WTC11 (cell line): ENCODE measurements around a stretch of chr16.

DNA sequence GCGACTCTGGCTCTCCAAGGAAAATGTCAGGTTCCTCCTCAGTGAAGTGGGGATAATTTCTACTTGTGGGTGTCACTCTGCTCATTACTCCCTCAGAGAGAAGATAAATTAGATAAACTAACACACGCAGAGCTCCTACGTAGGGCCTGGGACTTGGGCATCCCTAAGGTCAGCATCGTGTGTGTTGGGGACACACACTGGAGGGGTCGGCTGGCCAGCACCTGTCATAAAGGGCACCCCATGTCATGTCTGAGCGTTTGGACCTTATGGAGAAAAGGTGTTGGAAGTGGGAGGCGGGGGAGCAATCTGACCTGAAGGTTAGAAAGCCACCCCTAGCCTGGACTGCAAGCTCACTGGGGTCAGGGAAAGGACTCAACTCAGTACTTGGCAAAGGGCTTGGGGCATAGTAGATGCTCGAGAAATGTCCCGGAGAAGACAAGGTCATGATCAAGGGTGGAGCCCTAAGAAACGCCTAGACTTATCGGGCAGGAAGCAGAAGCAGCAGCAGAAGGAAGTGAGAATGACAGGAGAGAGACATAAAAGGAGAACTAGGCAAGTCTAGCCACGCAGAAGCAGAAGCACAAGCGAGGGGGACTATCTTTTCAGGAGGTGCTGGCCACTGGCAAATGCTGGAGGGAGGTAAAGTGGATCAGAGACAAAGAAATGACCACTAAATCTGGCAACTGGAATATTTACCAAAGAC, 10.3 kb downstream of the COTL1 start:
- PRO-cap: no peak

- PRO-cap: no peak
Measured at GRCh38 chr16:84742433-84743179, 42.8 kb downstream of the USP10 start.

DNA sequence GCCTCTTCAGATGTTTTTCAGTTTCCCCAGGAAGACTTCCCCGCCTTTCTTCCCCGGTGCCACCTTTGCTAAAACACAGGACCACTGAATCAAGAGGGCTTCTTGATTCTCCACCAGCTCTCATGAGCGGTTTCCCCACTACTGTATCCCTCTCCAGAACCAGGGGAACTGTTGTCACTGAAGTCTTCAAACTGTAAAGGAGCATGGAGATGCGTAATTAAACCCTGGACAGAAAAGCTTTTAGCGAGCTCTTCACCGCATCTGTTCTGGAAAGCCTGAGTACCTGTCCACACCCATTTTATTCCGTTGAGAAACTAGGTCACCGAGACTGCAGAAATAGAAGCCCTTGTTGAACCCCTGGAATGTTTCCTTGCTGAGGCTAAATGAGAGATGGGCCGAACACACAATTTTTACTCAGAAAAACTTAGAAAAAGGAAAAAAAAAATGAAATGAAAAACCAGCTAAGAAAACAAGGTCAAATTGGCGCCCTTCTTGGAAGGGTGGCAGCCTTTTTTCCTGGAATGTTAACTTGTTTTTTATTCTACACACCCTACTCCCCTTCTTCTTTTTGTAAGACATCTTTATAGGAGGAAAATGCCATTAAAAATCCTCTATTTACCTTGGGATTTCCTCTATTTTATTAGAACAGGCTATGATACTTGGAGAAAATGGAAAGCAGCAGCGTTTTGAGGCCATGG, 52.7 kb upstream of the CRISPLD2 start:
- PRO-cap: no peak

DNA sequence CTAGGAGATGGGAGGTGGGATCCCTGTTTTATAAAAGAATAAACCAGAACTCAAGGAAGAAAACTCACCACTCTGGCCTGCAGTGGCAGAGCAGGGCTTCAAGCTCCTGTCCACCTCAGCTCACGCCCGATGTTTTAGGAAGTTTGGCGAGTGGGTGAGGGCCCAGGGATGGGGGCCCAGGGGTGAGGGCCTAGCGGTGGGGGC, 43.8 kb upstream of the CRISPLD2 start:
- PRO-cap: no peak

GRCh38 chr16:84893712-84894345, 74.0 kb downstream of the CRISPLD2 start:
- PRO-cap: no peak

DNA sequence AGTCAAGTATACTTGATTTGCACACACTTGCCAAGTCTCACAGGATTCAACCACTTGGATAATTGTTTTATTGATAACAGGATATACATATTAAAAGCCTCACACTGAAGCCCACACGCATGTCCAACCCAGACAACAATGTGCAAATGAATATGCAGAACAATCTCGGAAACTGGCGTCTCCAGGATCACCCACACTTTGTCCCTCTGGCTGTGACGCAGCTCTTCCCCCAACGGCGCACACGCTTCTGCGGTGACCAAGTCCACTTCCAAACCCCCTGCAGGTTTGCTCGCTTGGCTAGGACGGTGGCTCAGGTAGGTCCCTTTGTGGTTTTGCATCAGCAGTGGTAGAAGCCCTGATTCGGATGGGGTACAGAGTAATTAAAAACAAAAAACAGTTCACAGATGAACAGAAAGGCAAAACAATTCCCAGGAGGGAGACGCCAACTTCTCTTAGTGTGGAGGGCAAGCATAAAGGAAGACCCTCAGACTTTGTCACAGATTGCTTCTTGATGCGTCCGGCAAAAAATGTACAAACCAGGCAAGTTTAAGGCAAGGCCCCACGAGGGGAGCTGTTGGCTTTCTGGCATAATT, 36.7 kb downstream of the ZDHHC7 start:
- PRO-cap: no peak

GRCh38 chr16:84976247-84976856, 35.0 kb downstream of the ZDHHC7 start:
- PRO-cap: no peak

DNA sequence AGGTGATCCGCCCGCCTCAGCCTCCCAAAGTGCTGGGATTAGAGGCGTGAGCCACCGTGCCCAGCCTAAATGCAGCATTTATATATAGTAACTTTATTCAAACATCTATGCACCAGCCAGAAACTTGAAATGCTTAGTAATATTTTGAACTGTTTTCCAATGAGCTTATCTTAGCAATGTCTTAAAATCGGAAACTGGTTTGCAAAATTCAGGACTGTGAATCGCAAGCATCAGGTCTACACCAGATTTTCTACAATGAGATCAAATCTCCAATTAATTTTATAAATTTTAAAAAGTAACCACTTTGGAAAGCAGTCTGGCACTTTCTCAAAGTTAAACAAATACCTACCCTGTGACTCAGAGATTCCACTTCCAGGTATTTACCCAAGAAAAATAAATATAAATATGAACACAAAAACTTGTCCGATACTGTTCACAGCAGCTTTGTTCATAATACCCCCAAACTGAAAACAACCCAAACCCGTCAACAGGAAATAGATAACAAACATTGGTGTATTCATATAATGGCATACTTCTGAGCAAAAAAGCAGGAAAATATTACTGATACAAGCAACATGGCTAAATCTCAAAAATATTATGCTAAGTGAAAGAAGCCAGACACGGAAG, 12.2 kb downstream of the ZDHHC7 start:
- PRO-cap: no peak

- PRO-cap: no peak
Measured at GRCh38 chr16:85123746-85124403, 11.6 kb upstream of the CIBAR2 start.

DNA sequence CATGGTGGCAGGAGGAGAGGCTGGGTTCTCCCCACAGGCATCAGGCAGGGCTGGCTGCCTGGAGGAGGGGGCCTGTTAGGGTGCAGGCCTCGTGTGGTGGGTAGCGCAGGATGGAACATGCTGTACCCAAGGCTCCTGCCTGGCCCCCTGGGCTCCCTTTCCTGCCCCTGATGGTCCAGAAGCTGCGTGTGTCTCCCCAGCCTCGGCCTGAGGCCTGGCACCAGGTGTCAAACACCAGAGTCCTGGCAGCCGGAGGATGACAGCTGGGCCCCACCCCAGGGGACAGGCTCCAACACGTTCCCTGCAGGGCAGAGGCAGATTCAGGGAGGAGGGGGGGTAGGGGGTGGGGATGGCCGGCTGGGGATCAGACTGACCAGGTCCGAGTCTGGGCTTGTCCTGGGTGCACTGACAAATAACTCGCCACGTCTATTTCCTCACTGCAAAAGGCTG, 40.3 kb upstream of the CIBAR2 start:
- PRO-cap: no peak

GRCh38 chr16:85167514-85168037, 55.3 kb upstream of the CIBAR2 start:
- PRO-cap: no peak

DNA sequence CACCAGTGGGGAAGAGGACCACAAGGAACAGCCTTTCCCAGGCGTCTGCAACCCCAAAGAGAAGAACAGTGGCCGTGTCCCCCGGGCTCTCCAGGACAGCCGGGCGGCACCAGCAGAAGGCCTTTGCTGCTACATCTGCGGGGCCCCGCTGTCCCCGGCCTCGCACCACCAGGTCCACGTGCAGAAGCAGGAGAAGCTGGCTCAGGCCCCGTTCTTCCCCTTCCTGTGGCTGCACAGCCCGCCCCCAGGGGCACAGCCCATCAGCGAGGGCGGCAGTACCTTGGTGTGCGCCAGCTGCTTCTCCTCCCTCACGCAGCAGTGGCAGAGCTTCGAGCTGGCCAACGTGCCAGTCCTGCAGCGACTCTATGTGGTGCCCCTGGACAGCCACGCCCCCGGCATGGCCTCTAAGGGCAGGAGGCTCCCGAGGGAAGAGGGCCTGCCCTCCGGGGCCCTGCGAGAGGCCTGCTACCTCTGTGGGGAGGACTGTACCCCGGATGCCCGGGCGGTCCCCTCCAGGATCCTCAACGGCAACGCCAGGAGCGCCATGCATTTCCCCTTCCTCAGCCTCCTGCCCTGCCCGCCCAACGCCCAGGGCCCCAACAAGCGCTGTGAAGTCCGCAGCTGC, 58.3 kb upstream of the CIBAR2 start:
- PRO-cap: no peak

DNA sequence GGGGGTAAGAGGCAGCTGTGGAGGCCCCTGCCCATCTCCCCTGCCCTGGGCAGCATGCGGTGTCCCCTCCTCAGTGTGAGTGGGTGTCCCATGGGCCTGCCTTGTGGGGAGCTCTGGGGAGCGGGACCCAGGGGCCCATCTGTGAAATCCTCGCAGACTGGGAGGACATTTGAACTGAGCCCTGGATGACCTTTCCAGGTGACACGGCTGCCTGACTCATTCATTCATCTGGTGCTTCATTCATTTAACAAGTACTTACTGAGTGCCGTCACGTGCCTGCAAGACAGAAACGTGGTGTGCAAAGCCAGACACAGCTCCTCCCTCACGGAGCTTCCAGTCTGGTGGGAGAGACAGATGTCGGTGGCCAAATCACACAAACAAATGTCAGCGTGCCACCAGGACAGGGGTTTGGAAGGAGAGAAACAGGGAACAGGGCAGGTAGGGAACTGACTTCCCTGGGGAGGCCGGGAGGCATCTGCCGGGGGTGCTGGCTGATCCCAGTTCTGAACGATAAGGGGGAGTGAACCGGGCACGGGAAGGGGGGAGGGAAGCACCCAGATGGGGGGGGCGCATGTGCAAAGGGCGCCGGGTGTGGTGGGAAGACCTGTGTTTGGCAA, 93.5 kb upstream of the CIBAR2 start:
- PRO-cap: no peak

DNA sequence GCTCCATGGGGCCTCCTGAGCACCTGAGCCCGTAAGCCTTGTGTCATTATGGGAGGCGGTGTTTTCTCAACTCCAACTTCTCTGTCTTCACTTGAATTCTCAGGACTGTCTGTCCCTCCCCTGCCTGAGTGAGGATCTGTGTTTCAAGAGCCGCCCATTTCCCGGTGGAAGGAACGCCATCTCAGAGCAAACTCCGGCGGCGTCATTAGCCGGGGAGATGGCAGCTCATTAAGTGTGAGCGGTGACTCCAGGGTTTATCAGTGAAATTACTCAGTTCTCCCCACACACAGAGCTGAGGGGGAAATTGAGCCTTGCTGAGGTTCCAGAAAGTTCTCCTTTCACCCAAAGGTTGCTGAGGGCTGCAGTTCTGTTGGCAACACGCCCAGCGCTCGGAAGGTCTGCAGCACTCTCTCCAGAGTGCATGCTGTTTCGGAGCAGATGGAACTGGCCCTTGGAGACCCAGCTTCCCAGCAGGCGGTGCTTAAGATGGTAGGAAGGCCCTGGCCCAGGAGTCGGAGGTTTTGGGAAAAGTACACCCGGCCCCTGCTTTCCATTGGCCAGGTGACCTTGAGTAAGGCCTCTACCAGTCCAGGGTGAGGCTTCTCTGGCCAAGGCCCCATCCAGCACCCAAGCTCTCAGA, 167.5 kb upstream of the CIBAR2 start:
- PRO-cap: no peak

DNA sequence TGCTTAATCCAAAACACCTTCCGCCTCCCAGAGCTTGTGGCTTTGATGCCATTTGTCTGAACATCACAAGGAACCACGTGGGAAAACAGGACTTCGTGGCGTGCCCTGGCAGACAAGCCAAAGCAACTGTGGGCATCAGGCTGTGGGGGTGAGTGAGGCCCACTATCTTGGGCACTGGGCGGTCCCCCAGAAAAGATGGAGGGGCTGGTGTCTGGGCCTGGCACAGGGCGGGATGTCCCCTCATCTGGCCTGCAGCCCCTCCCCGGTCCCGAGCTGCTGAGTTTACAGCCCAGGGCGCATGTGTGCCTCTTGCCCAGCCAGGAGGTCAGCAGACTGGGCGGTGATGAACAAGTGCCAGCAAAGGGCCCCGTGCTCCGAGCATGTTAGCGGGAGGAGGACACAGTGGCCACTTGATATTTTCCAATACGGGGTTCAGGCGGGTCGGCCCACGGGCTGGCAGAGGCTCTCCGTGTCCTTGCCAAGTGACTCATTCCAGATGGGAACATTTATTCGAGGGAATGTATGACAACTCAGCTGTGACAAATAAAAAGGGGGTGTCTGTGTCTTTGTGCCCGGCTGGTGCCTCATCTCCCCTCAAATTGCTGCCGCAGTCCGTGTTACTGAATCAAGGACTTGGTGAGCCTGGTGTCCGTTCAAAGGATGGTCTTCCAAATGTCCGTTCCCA, 173.7 kb upstream of the CIBAR2 start:
- PRO-cap: no peak

- PRO-cap: no peak
Measured at GRCh38 chr16:85291162-85292164, 179.2 kb upstream of the CIBAR2 start.

- PRO-cap: no peak
Measured at GRCh38 chr16:85315836-85316333, 203.6 kb upstream of the CIBAR2 start.

GRCh38 chr16:85365008-85365795, 247.9 kb upstream of the GSE1 start:
- PRO-cap: no peak

DNA sequence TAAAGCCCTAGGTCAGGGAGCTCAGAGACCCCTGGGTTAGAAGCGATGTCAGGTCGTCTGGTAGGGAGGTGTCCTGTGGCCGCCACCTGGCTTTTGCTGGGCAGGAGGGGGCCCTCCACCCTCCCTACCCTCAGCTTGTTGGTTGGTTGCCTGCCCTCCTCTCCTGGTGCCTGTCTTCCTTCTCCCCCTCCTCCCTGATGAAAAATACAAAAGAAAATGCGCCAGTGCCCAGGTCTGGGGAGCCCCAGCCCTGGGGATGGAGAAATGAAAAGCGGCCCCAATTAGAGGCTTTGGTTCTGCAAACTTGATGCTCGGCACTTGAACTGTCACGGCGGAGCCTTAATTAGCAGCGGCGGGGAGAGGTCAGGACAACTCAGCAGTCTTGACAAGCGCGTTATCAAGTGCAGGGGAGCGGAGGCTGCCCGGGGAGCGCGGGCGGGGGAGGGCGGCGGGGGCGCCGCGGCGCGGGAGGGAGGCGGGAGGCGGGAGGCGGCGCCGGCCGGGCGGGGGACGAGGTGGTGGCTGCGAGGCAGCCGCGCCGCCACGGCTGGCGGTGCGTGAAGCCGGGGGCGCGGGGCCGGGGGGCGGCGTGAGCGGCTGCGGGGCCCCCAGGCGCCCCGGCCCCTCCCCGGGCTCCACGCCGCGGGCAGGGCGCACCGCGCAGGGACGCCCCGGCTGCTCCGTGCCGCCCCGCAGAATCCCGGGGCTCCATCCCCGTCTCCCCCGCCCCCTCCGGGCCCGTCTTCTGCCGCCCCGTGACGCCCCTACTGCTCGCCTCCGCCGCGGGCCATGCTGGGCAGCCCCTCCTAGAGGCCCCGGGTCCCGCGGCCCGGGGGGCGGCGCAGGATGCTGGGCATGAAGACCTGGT, 150.7 kb upstream of the GSE1 start:
- PRO-cap: no peak

GRCh38 chr16:85514343-85514975, 98.7 kb upstream of the GSE1 start:
- PRO-cap: no peak